ENCODE results near the gene ODF4.

DNA sequence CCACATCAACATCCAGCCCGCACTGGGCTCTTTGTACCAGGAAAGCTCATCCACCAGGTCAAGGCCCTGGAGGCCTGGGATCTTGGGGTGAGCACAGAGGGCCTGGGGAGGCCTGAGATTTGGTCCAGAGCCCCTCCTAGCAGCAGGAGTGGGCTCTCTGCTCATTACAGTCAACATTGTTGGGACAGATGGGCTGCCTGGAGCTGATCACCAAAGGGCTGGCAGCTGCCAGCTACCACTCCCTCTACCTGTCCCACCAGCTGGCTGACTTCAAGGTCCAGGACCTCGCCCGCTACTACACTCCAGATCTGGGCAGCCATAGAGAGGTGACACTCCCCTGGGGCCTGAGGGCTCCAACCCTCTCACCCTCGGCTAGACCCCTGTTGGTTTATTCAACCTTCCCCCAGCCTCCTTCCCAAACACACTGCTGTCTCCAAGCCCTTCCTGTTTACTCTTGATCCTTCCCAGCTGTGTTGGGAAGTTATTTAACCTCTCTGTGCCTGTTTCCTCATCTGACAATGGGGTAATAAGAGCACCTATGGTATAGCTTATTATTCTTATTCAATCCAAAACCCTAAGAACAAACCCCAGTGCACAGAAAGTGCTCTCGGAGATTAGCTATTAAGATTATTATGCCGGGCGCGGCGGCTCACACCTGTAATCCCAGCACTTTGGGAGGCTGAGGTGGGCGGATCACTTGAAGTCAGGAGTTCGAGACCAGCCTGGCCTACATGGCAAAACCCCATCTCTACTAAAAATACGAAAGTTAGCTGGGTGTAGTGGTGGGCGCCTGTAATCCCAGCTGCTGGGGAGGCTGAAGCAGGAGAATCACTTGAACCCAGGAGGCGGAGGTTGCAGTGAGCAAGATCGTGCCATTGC lies 17.9 kb downstream of the ALOX12B start:
- PRO-cap = no peak

DNA sequence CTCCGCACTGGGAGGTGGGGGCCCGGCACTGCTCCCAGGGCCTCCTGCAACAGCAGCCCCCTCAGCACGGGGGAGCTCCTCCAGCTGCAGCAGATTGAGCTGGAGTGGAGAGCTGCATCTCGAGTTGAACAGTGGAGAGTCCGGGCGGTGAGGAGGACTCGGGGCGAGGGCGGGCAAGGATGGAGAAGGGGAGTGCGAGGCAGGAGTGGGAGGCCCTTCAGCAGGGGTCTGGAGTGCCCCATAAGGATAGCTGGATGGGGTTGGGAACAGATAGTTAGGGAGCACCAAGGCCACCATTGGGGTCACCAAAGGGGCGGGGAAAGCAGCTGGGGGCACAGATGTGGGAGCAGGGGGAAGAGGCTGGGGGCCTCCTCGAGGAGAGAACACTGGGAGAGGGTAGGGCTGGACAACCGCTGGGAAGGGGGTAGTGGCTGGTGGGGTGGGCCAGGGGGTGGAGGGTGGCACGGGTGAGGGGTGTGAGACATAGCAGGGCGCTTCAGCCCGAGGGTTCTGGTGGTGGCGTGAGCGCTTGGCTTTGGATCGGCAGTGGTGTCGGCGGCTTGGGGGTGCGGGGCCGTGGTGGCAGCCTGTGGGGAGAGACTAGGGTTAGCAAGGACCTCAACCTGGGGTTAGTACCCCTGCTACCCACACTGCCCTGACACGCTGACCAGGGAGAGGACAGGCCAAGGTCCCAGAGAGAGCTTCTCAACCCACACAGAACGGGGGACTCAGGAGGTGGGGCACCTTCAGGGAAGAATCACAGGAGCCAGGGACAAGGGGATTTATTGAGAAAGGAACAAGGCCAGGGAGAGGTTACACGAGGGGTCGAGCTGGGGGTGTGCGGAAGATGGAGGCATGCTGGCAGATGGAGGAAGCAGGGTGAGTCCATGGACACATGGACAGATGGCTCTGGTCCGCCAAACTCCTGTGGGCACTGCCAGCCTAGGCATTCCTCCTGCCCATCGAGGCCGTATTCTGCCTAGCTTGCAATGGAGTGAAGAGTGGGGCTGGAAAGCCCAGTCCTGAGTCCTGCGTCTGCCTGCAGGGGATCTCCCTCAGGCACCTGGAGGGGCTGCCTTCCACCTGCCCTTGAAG lies 8.6 kb downstream of the PER1 start:
- PRO-cap = no peak

GRCh38 chr17:8161168-8161940 lies 1.4 kb downstream of the VAMP2 start:
- PRO-cap = no peak

DNA sequence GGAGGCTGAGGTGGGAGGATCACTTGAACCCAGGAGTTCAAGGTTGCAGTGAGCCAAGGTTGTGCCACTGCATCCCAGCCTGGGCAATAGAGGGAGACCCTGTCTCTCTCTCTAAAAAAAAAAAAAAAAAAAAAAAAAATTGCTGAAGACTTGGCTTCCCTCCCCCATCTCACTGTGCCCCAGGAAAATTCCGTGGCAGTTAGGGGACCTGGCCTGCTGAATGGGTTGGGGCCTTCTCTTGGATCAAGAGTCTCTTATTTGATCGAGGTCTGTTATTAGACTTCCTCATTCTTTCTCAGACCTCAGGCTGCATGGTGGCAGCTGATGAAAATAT lies at the start of gene ODF4:
TSS of gene ODF4 (plus strand) at position 193 of the 334 bp plus-strand sequence.
- PRO-cap = no peak

- PRO-cap = no peak
These were observed 44.6 kb downstream of the NDEL1 start for GRCh38 chr17:8480149-8480820.

DNA sequence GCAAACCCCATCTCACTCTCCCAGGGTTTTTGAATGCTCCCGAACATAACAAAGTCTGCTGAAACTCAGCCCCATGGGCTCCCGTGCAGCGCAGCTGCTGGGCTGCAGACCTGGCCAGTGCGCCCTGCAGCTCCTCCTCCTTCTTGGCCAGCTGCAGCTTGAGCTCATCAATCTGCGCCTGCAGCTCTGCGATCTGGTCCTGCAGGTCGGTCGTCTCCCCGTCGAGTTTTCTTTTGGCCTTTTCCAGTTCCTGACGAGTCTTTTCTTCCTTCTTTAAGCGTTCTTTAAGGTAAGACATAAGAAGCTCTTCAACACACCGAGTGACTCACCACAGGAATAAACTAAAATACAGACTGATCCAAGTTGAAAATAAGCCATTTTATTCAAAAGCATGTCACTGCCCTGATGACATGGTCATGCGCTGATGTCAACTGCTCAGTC lies 70.5 kb downstream of the NDEL1 start:
- PRO-cap = no peak

DNA sequence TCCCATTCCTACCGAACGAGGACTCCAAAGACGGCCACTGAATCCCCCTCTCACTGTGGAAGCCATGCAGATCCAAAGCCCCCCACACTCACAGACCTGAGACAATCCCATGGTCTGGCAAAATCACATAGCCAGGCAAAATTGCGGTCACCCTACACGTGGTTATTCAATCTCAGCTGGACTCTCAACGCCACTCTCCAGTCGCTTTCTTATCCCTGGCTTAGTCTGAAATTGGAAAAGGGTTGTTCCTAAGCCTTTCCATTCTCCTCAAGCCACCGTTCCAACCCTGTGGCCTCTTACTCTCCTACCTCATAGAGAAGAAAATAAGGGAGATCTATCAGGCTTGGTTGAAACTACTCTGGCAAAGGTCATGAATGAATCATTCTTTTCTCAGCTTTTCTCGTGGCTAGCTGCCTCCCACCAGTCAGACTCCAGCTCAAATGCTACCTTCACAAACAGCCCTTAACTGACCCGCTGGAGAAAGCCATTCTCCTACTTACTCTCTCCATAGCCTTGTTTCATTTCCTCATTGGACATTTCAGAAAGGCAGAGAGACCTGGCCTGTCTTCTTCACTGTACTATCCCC lies 9.1 kb downstream of the MYH10 start:
- PRO-cap = no peak

DNA sequence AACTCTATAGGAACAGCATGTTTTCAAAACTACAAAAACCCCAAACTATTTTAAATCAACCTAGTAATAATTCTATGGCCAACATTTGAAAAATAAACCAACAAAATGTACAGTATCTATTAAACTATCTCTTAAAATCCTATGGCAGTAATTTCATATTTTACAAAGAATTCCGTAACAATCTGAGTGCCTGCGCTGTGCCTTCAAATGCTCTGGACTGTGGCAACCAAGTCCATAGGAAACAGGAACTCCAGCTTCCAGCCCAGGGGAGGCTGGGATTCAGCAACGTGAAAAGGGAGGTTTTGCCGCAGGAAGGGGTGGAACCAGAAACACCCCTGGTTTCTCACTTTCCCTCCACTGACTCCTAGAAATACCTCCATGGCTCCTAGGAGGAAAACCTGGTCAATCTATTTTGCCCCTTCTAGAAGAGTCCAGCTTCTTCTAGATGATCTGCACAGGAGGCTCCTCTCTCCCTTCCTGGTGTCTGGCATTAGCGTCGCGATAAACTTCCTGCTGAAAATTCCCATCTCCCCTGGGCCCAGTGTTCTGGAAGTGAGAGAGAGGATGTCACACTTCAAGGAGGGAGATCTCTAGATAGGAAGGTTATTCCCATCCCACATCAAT lies 6.5 kb downstream of the SPDYE4 start:
- PRO-cap = no peak

DNA sequence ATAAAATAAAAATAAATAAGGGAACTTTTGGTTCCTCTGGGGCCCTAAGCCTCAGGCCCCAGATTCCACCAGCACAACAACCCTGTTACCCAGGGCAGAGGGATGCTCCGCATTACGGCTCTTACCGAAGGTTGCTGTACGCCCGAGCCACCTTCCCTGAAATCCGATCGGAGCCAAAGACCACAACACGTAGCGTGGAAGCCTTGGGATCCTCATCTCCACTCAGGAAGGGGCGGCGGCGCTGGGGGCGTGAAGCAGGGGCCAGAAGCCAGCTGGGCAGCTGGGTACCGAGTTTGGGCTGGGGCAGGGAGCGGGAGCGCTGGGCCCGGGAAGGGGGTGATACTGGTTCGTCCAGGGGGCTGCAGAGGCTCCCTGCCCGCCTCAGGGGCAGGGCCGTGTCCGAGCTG lies 20.6 kb upstream of the PIK3R6 start:
- PRO-cap = no peak

DNA sequence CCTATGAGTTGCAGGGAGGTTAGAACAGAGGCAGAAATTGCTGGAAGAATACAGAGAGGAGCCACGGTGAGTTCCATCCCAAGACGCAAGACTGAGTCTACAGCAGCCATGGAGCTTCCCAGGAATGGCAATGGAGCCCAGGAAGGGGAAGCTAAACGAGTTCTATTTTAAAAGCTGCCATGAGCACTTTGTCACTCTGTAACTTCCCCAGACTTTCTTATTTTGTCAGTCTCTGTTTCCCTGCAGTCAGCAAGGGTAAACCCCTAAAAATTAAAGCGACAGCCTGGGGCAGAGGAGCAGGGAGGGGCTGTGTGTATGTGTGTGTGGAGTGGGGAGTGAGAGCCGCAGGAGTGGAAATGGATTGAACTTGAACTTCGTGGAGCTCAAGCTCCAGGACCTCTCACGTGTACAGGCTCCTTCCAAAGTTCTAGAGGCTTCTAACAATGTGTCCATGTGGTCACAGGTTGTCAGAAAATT lies 42.4 kb upstream of the PIK3R6 start:
- PRO-cap = no peak

- PRO-cap = unidirectional peak, plus-strand start at chr17:8941624
These were observed 24.1 kb downstream of the PIK3R5 start for GRCh38 chr17:8941221-8941978.

- PRO-cap = no peak
These were observed 18.9 kb downstream of the PIK3R5 start for GRCh38 chr17:8946614-8947071.

DNA sequence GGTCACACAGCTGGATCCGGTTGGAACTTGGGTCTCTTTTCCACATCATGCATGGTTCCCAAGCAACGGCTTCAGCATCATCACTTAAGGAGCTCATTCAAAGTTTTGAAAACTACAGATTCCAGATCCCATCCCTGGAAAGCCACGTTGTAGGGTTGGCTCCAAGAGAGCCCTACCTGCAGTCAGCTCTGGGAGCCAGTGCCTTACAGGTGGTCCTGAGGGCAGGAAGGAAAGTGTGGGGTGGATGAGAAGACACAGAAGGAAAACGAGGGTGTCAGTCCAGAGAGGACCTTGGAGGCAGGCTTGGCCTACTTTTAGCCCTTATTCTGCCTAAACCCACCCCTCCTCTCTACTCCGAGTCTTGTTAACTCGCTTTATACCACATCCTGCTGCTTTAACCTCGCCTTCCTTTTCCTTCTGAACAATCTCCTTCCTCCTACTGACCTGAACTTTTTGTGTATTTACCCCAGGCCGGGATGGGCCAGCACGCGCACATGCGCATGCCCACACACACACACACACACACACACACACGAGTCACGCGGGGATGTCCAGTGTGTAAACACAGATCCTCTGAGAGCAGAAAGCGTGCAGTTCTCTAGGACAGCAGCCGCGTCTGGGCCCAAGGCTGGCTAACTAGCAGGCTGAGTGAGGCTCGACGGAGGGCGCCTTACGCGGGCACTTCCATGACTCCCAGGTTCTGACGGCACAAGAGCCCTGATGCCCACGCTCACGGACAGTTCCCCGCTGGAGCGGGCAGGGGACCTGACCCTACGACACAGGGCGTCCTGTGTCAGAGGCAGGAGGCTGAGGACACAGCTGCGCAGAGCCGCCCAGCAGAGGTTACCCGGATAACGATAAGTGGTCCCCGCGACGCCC lies 771 bp downstream of the PIK3R5 start:
- PRO-cap = bidirectional peak, plus-strand start at position 582 of the sequence, minus-strand start at position 419 of the sequence

DNA sequence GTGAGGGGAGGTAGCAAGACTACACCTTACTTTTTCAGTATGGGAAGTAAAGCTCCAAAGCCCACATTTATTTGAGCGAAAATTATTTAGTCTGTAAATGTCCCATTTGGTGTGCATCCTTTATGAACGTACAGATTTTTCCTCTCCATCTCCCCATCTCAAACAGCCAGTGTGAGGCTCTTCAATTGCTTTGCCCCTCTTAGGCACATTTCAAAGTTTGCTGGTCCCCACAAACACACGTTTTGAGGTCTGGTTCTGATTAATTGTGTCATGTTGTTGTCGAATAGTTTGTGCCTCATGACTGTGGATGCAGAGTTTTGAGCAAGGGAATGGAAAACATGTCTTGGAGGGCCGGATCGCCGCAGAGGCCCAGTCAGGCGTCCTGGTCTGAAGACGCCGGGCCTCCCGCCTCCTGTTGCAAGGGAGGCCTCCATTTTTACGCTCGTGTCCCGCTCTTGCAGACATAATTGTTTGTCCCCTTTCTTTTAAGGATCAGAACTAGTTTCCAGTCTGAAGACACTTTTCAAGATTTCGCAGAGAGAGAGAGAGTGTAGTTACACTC lies 3.1 kb downstream of the NTN1 start:
- PRO-cap = no peak

GRCh38 chr17:9057329-9057798 lies 36.1 kb downstream of the NTN1 start:
- PRO-cap = no peak

DNA sequence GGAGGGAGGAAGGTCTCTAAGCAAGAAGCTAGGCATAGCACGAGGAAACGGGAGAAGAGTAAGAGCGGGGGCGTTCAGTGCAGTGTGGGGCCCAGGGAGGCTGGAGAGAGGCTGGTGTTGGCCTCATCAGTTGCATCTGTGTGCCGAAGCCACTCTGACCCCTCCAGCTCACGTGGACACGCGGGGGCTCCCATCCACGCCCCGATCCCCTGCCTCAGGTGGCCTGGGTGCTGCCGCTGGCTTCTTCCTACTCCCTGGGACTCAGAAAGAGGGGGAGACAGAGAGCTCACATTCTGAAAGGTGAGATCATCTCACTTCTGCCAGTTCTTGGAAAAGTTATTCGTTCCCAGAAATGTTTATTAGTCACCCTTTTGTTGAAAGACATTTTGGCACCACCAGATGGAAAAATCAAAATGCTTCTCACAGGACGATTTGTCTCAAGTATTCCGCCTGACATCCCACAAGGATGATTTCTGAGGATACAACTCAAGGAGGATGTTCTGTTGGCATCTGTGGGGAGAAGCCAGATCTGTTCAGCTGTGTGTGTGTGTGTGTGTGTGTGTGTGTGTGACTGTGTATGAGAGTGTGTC lies 207.1 kb downstream of the NTN1 start:
- PRO-cap = no peak

DNA sequence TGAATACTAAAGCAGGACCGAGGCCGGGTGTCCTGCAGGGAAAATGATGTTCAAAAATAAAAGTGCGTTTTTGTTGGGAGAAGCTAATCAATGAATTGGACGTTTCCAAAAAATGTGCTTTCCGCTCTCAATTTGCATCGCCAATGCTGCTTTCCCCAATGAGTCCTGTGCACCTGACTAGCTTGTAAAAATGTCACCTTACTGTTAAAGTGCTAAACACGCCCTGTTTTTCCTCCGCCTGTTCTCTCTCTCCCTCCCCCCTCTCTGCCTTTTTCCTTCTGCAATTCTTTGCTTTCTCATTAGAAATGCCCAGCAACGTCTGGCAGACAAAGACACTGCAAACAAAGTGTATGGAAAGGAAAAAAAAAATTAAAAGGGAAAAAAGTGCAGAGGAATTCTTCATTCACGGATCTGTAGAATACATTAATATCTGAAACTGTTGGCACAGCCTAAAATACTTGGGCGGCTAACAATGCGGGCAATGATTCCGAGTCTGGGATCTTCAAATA lies 244.0 kb downstream of the STX8 start:
- PRO-cap = no peak

DNA sequence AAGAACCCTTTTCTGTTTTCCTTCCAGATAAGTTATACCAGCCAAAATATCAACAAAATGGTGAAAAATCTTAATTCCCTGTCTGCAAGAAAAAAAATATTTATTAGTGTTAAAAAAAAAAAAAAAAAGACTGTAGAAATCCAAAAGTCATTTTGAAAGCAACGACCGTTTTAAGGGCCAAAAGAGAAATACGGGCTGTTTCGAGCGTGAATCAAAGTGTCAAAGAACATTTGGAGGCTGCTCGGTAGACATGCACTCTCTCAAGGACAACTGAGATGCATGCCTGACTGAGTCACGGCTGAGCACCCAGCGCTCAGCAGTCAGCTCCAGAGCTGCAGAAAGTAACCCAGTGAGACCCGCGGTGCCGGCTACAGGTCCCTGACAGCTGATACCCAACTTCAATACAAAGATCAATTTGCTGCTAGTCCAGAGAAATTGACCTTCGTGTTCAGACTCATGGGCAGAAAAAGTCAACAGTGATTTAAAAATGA lies 215.0 kb downstream of the STX8 start:
- PRO-cap = no peak

DNA sequence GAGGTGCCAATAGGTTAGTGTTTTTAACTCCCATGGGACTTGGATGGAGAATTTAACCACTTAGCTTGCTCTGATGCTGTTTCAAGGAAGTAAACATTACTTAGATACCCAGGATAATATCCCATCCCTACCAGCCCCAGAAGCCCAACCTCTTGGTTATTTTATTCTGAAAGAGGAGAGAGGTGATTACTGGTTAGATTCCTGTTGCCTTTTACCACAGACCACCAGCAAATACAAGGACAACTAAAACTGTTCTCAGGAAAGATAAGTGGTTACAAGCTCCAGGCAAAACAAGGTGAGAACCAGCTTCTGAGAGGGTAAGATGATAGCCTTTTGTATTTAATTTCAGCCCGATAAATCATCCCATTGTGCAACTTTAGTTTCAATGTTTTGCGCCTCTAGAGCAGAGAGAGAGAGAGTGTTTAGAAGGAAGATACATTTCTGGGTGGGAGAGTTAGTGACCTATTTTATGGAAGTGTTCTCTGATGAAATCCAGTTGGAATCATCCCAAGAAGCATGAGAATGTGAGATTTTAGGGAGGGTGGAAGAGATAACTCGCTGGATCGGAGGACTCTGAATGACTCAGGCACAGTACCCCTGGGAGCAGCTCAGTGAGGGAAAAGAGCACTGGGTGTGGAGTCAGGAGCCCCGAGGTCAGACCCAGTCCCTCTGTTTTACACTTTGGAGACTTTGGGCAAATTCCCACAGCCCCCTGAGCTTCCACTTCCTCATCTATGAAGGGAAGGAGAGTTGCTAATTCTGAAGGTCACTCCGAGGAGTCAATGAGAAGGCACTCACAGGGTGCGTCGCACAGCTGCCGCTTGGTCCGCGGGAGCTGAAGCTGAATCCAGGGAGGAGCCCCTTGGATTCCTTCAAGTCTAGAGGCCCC lies 12.1 kb downstream of the GLP2R start:
- PRO-cap = no peak

DNA sequence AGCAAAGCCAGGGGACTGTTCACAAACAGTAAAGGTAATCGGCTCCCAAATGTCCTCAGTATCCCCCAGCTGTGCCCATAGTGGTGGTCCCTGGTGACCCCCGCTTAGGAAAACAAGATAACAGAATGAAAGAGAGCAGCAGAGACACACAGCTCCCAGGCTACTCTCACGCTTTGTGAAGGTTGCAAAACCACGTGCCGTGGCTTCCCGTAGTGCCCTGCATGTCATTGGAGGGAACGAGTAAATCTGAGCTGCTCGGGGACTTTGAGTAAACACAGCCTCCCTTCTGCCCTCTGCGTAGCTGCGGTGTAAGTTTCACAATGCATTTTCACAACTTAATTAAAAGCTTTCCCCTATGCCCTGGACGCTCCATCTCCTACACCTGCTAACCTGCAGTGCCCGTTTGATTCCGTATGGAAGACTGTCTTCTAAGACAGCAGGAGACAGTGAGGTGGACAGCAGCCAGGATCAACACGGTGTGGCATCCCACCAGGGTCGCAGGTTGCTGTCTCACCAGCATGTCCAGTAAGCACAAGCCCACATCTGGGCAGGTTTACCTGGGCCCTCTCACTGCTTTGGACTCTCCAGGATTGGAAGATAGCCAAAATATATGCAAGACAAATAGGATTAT lies 116.2 kb upstream of the RCVRN start:
- PRO-cap = no peak